Measurements from ENCODE around the genes ASDURF and HIBCH.

GRCh38 chr2:186678452-186679103, 15.3 kb upstream of the FAM171B start:
- PRO-cap: no peak
- CAGE, long polyA plus RNA: no peak

GRCh38 chr2:187002924-187003707, 154.1 kb upstream of the ZSWIM2 start:
- PRO-cap: no peak
- CAGE, long polyA plus RNA: no peak

GRCh38 chr2:187520243-187520757, 33.9 kb downstream of the TFPI start:
- PRO-cap: no peak
- CAGE, long polyA plus RNA: no peak

DNA sequence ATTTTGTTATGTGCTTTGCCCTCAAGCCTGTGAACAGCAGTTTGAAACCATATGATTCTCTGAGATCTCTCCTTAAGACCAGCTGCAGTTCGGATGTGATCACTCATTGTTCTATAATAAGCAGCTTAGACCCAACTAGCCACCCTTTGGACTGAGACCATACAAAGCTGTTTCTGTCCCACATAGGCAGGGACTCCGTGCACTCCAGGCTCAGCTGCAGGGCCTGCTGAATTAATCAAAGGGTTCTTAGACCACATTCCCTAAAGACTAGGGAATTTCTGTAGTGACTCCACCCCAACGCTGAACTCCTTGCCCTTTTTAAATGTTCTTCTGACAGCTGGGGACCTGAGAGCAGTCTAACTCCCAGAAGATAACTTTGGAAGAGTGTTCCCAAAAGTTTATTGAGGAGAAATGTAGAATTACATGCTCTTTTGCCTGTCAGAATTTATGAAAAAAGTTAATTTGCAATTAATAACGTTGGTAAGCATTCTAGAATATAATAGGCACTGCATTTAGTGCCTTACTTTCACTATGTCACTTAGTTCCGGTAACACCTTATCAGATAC, 42.2 kb downstream of the GULP1 start:
- PRO-cap: no peak
- CAGE, long polyA plus RNA: no peak

DNA sequence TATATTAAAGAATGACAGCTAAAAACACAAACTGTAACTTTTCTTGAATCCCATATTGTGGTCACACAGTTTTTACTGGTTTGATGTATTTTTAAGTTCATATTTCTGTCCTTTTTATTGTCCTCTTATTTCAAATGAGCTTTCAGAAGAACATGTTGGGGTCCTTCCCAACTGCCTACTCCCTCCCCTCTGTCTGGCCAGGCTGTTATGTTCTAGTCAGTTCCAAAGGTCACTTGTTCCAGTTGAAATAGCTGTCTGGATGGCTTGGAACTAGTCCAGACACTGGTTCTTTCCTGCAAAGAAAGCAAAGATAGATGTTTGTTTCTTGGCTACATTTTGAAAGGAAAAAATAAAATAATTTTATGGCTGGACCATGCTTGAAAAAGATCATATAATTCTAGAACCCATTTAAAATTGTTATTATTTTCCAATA, 306.9 kb downstream of the GULP1 start:
- PRO-cap: no peak
- CAGE, long polyA plus RNA: no peak

DNA sequence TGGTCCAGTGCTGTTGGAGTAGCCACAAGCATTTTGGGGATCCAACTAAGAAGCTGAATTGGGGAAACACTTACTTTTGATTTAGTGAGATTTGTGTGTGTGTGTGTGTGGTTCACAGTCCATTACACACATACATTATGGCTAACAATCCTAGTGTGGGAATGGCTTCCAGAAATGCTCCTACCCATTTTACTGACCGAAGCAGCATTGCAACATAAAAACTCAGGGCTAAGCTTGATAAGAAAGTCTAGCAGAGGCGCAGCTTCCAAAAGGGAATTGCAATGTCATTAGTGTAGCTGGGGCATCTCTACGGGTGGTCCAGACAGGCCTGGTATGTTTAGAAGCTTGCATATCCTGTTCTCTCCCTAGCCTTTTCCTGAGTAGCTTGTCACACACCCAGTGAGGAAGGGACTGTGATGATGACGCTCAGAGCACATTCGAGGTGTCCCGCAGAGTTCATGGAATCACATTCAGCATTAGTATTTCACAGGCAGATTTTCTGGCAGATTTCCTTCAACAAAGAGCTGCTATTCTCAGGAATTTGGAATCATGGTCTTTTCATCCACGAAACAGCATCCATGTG, 37.9 kb upstream of the COL5A2 start:
- PRO-cap: no peak
- CAGE, long polyA plus RNA: no peak

GRCh38 chr2:189500579-189501352, 59.5 kb downstream of the WDR75 start:
- PRO-cap: no peak
- CAGE, long polyA plus RNA: no peak

GRCh38 chr2:189661121-189661915, at the start of gene ASDURF:
ASDURF (plus strand) TSS chr2:189661459.
- PRO-cap: unidirectional peak, plus-strand start at chr2:189661499
- CAGE, long polyA plus RNA: start-site peak on the plus strand at chr2:189661458-189661510, 618 and 290 reads in 2 replicates

- PRO-cap: no peak
- CAGE, long polyA plus RNA: no peak
Measured at GRCh38 chr2:189791638-189792187, 7.5 kb downstream of the PMS1 start.

- PRO-cap: no peak
- CAGE, long polyA plus RNA: no peak
Measured at GRCh38 chr2:189857061-189857479, 72.8 kb downstream of the PMS1 start.

- PRO-cap: bidirectional peak, plus-strand start at chr2:190319938, minus-strand start at chr2:190319748
- CAGE, long polyA plus RNA: no peak
Measured at GRCh38 chr2:190318886-190320202, at the start of gene HIBCH. HIBCH (minus strand) TSS chr2:190319826.

DNA sequence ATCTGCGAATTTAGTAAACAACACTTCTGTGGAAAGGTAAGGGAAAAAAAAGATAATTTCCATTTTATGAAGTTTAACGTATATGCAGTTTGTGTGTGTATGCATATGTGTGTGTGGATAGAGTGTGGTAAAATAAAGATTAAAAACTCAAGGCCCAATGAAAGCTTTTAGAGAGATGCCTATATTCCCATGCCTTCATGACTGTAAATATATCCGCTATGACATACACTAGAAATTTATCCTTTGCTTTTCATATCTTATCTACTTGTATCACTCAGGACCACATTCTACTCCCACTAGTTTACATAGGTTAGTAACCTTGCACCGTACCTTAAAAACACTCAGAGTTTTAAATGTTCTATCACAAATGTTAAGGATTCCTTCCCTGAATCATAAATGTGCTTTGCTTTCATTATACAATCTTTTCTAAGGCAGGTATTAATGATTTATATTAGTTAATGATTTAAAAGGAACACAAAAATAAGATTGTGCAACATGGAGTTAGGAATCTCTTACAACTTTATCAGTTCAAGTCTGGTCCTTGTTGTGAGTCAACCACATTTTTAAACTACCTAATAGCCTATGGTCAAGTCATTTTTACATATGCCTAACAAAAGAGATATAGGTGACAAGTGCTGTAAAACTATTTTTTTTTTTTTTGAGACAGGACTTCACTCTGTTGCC, 8.4 kb upstream of the INPP1 start:
- PRO-cap: no peak
- CAGE, long polyA plus RNA: no peak

DNA sequence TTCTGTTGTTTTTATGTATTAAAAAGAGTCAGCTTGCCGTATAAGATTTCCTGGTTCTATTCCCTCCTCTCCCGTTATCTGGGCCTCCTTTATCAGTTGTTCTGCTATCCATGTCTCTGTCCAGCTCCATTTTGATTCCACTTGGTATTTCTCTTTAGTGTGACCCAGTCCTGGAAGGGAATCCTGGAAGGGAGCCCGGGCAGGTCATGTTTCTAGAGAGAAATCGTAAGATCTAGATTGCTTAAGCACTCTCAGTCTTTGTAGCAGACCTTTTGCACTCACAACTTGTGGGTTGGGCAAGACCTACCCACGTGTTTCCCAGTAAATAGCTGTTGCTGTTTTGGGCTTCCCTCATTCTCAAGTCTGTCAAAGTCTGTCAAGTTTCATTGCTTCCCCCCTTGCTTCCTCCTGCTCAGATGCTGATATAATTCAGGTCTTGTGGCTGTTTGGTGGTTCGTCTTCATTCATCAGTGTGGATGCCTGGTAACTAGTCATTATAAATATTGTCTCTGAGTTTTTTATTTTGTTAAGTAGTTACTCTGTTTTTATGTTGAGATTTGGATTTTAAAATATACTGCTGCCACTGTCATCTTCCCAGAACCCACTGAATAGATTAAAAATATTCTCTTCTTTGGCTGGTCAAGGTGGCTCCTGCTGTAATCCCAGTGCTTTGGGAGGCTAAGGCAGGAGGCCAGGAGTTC, 17.4 kb upstream of the NEMP2 start:
- PRO-cap: no peak
- CAGE, long polyA plus RNA: no peak

- PRO-cap: no peak
- CAGE, long polyA plus RNA: no peak
Measured at GRCh38 chr2:190608035-190608423, 40.9 kb upstream of the NAB1 start.

DNA sequence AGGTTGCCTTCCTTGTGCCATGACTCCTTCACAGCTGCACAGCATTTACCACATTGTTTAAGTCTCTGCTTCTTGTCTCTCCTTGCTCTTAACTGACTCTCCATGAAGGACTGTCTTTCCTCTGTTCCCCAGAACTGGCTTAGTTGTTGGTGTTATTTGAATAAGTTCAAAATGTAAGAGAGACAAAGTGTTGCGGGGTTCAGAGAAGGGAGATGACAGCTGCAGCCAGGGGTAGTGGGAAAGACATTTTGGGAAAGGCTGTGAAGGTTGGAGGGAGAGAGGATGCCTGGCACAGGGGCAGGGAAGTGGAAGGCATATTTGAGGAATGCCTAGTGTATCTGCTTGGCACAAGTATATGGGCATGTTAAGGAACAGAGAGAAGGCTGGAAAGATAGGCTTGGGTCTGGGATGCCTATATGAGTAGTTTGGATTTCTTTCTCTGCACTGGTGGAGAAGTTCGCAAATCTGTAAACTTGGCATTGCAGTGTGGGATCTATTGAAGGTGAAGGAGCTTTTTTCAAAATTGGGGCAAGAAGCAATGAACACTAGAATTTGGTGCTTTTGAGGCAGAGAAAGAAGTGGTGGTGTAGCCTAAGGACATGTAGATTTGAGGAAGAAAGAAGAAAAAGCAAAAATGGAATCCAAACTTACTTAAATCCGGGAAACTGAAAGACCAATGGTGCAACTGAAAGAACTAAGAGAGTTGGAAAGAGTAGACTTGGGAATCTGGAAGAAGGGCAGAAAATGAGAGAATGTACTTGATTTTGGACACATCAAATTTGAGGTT, 5.5 kb downstream of the NAB1 start:
- PRO-cap: no peak
- CAGE, long polyA plus RNA: no peak

- PRO-cap: no peak
- CAGE, long polyA plus RNA: no peak
Measured at GRCh38 chr2:190670971-190671652, 22.2 kb downstream of the NAB1 start.

- PRO-cap: no peak
- CAGE, long polyA plus RNA: no peak
Measured at GRCh38 chr2:190809781-190810482, 70.7 kb upstream of the GLS start.

GRCh38 chr2:190811087-190811489, 69.5 kb upstream of the GLS start:
- PRO-cap: no peak
- CAGE, long polyA plus RNA: no peak

DNA sequence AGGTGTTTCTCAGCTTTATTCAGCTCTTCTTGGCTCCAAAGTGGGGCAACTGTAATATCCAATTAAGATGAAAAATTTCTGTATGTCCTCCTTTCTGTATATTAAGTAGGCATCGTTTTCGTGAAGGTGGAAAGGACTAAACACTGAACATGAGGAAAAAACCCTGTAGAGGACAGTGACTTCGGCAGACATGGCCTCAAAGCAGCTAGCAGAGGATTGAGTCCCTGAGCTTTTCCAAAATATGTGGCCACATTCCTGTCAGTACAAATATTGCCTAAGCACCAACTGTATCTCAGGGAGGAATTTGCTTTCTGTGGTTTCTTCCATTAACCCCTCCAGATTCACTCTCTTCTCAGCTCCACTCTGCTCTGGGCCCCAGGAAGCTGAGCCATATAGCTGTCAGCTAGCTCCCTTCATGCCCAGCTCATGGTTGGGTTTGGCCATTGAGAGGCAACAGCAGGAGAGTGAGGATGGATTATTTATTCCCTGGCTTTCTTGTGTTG, 67.8 kb upstream of the GLS start:
- PRO-cap: no peak
- CAGE, long polyA plus RNA: no peak

GRCh38 chr2:190896815-190897363, 16.3 kb downstream of the GLS start:
- PRO-cap: no peak
- CAGE, long polyA plus RNA: no peak

Data from B cell (primary cell).